Helper T cell (primary cell): Measurements from ENCODE around the genes FZD10 and NOC4L.

- PRO-cap, 2 experiments, result no peak in any of the 2 experiments
Observed at GRCh38 chr12:128863996-128864587, 10.8 kb downstream of the GLT1D1 start.

- PRO-cap, 2 experiments, result no peak in any of the 2 experiments
Observed at GRCh38 chr12:128920377-128920911, 67.2 kb downstream of the GLT1D1 start.

- PRO-cap, 2 experiments, result no peak in any of the 2 experiments
Observed at GRCh38 chr12:129622353-129622681, 281.5 kb downstream of the TMEM132D start.

DNA sequence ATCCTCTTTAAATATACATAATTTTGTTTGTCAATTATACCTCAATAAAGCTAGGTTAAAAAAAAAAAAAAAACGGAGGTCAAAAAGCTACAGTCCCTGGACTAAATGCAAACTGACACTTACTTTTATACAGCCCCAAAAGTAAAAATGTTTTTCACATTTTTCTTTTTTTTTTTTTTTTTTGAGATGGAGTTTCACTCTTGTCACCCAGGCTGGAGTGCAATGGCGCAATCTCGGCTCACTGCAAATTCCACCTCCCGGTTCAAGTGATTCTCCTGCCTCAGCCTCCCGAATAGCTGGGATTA, 29.3 kb downstream of the TMEM132D start:
- PRO-cap, 2 experiments, result no peak in any of the 2 experiments

GRCh38 chr12:130086480-130087050, 75.7 kb upstream of the FZD10 start:
- PRO-cap, 2 experiments, result no peak in any of the 2 experiments

DNA sequence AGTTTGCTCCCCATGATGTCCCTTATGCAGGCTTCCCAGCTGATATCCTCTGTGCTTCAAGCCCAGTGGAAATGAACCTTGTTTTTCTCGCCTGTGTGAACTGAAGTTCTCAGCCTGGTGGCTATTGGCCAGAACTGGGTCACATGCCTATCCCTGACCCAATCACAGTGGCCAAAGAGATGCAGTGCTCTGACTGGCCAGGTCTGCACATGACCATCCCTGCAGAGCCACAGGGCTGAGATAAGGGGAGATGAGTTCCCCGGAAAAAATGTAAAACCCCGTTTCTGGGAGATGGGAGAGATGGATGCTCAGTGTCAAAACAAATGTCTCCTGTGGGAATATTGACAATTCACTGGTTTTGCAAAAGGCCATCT, 34.7 kb upstream of the FZD10 start:
- PRO-cap, 2 experiments, result no peak in any of the 2 experiments

- PRO-cap, 2 experiments, result no peak in any of the 2 experiments
Observed at GRCh38 chr12:130139957-130140549, 22.2 kb upstream of the FZD10 start.

- PRO-cap, 2 experiments, result no peak in any of the 2 experiments
Observed at GRCh38 chr12:130162294-130162880, at the start of gene FZD10. TSS of gene FZD10 (plus strand) at chr12:130162464.

DNA sequence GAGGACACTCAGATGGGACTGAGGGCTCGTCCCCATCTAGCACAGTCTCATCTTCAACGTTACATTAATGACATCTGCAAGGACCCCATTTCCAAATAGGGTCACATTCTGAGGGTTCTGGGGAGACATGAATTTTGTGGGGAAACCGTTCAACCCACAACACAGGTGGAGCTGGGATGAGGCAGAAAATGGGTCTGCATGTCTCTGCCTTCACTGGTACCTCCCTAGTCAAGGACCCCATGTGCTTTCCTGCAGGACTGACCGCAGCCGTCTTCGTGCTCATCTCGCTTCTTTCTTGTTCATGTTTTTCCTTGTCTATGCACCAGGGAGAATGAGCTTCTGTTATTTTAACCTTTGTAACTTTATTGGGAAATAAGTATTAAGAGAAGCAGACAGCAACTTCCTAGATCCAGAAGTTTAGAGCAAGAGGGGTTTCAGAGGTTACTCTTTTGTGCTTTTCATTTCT, 104.0 kb downstream of the ADGRD1 start:
- PRO-cap, 2 experiments, result no peak in any of the 2 experiments

DNA sequence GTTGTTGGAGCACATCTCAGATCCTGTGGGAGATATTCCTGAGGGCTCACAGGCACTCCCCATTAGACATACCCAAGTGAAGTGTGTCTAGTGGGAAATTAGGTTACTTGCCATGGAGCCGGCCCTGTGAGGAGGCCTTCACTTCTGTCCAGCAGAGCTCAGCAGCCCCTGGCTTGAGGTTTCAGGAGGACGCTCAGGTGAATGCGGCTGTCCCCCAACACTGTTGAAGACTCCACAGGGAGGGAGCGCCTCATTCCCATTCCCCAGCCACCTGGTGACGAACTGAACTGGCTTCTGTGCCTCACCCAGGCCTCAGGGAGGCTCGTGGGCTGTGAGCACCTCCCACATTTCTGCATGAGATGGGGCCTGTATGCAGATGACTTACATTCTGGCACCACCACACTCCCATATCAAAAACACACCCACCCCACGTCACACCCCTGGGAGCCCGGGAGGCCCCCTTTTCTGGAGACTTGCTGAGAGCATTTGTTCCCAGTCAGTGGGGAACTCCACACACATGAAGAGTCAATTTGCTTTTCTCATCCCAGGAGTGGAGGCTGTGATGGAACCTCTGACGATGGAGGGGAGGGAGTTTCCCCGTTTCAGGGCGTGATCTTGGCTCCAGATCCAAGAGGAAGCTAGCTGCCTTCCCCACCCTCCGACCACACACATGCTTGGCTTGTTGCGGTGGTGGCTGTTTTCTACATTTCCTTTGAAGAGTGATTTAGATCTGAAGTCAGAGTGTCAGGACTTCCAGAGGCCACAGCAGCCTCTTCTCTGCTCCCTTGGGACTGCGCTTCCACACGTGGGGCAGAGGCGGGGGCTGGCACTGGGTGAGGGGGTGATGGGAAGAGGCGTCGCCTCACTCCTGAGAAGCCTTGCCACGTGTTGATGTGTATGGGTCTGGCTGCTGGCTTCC, 120.8 kb downstream of the ADGRD1 start:
- PRO-cap, 2 experiments, result no peak in any of the 2 experiments

- PRO-cap, 2 experiments, result no peak in any of the 2 experiments
Observed at GRCh38 chr12:131229250-131230485, 276.0 kb downstream of the ADGRD1 start.

DNA sequence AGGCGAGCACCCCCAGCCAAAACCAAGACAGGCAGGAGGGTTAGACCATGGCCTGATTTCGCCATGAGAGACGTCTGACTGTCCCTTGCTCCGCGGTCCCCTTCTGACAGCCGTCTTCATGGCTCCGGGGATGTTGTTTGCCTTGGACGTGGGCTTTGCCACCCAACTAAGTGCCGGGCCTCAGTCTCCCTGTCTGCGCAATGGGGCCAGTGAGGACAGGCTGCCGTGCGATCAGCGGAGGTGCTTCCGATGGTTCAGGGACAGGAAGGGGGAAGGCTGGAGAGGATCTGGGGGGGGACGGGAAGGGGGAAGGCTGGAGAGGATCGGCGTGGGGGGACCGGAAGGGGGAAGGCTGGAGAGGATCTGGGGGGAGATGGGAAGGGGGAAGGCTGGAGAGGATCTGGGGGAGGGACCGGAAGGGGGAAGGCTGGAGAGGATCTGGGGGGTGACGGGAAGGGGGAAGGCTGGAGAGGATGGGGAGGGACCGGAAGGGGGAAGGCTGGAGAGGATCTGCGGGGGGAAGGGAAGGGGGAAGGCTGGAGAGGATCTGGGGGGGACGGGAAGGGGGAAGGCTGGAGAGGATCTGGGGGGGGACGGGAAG, 3.4 kb downstream of the MMP17 start:
- PRO-cap, 2 experiments, result no peak in any of the 2 experiments

GRCh38 chr12:131902345-131902766, 7.9 kb downstream of the ULK1 start:
- PRO-cap, 2 experiments, result no peak in any of the 2 experiments

- PRO-cap, 2 experiments, result no peak in any of the 2 experiments
Observed at GRCh38 chr12:131922831-131923702, 6.0 kb upstream of the PUS1 start.

DNA sequence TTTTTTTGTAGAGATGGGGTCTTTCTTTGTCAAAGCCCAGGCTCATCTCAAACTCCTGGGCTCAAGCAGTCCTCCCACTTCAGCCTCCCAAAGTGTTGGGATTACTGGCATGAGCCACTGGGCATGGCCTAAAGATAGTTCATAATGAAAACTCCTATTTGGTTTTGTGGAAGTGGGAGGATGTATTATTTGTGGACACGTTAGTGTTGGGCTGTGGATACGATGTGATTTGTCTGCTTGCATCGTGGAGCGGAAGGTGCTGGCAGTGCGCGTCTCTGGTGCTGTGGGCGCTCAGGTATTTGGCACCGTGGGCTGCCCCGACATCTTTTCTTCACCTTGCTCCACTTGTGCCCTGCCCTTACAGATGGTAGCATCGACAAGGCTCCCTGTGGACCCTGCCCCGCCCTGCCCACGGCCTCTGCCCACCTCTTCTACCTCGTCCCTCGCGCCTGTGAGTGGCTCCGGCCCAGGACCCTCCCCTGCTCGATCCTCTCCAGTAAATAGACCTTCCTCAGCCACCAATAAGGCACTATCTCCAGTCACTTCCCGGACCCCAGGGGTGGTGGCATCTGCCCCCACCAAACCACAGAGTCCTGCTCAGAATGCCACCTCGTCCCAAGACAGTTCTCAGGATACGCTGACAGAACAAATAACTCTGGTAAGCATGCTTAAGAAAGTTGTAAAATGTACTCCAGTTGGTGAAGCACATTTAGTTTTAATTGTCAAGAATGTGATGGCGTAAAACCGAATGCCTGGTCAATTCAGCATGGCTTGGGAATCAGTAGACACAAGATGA, 36.6 kb downstream of the EP400 start:
- PRO-cap, 2 experiments, result no peak in any of the 2 experiments

- PRO-cap, 2 experiments, result no peak in any of the 2 experiments
Observed at GRCh38 chr12:132043683-132044380, 94.1 kb downstream of the EP400 start.

- PRO-cap, 2 experiments, result no peak in any of the 2 experiments
Observed at GRCh38 chr12:132066237-132067012, 77.7 kb downstream of the DDX51 start.

- PRO-cap, 2 experiments, result no peak in any of the 2 experiments
Observed at GRCh38 chr12:132079542-132080211, 64.4 kb downstream of the DDX51 start.

DNA sequence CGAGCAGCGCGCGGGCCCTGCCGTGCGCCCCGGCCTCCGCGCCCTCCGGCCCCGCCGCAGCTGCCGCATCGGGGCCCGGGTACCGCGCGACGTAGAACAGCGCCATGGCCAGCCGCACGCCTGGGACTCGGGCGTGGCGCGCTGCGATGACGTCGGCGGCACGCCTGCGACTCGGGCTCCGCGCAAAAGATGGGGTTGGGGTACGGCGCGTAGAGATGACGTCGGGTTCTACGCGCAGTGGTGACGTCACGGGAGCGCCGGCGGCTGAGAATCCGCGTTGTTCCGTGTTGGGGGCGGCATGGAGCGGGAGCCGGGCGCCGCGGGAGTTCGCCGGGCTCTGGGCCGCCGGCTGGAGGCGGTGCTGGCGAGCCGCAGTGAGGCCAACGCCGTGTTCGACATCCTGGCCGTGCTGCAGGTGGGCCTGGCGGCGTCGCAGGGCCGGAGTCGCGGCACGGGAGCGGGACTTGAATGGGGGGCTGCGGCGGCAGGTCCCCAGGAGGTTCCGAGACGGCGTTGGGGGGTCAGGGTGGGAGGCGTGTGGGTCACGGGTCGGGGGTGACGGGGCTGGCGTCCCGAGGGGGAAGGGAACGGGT, at the start of gene NOC4L:
TSS of gene NOC4L (plus strand) at position 267 of the 593 bp plus-strand sequence.
- PRO-cap, 2 experiments, result peak in 2 of 2 experiments; most common plus-strand start position 287 of the sequence (in 2); most common minus-strand start position 129 of the sequence (in 2)

DNA sequence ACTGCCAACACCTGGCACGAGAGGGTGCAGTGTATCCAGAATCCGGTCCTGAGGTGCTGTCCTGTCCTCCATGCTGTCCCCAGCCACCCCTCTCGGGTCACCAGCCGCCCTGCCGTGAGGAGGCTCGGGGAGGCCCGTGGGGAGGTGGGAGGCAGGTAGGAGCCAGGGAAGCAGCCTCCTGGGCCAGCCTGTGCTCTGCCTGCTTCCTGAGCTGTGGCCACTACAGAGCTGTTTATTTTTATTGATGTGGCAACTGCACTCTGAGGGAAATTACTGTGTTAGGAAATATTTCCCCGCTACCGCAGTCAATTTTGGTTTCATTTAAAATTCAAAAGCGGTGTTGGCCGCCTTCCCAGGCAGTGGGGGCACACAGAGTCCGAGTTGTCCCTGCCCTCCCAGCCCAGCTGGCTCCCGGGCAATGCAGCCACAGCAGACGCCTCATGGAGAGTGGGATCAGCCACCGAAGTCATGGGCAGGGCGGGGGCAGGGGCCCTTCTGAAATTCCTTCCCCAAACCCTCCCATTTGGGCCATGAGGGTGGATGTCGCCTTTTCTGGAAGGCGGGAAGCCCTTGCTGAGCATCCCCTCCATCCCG, 18.4 kb downstream of the NOC4L start:
- PRO-cap, 2 experiments, result no peak in any of the 2 experiments